ENCODE results near the genes ITGA10 and NBPF10.

GRCh38 chr1:121538125-121538644 is 353.4 kb downstream of the SRGAP2C start:
- PRO-cap: no peak

DNA sequence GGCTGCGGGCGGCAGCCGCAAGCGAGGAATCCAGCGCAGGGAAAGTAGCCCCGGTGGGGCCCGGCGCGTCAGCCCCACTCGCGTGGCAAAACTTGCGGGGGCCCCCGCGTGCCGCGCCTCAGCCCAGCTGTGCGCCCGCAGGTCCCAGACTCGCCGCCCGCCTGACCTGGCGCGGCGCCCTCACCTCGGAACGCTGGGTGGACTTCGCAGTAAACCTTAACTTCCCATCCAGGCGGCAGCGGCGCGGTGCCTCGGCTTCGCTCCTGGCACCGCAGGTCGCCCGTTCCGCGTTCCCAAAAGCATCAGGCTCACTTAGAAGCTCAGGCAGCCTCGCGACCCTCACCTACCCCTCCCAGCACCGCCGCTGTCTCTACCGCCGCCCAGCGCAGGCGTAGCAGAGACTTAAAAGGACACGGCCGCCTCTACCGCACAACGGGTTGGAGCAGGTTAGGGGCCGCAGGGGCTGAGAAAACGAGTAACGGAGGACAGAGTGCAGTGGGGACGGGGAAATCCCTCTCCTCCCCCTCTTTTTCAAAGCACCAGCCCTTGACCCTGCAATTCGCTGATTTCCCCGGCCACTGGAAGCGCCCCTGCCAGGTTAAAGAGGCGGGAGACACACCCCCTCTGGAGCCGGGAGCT is 262.6 kb downstream of the H3-7 start:
- PRO-cap: unidirectional peak, plus-strand start at position 430 of the sequence

DNA sequence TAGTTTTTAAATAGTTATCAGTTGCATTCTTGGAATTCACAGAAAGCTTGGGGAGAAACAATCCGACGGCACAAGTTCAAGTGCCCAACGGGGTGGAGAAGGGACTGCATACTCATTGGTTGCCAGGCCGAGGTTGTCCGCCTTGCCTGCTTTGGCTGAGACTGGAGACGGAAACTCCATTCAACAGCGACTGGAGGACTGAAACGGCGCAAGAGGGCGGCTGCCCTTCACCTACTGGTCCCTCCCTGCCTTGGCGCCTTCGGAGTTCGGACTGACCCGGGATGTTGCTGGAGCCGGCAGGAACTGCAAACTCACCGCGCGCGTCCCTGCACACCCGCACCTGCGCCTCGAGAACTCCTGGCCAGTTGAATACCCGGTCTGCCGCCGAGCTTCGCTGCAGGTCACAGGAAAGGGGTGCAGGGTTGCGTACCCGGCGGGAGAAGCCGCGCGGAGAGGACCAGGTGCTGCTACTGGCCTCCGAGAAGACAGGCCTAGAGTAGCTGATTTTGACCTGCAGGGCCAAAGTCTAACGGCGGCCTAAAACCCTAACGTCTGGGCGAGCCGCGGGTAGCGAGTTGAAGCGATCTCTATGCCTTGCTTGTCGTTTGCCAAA is 67.4 kb downstream of the H3-7 start:
- PRO-cap: no peak

DNA sequence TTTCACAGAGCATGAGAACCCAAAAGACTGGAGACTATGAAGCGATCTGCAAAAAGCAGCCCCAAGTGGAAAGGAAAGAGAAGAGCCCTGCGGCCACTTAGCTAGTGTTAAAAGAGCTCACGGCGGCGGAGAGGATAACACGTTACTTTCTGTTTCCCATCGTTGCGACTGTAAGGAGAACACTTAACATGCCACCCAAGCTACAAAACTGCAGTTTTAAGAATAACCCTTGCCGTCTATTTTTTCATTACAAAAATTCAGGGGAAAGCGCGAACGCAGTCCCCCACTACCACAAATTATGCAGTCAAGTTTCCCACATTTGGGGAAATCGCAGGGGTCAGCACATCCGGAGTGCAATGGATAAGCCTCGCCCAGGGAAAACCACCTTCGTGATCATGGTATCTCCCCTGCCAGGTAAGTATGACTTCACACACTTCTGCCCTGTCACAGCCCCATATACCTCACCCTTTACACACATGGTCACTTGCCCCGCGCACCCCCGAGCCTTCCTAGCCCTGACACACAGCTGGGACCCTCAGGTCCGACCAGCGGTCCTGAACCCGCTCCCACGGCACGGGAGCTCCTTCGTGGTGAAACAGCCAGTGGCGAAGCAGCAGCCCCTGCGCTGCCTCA is 40.1 kb upstream of the NBPF20 start:
- PRO-cap: unidirectional peak, minus-strand start at position 422 of the sequence

DNA sequence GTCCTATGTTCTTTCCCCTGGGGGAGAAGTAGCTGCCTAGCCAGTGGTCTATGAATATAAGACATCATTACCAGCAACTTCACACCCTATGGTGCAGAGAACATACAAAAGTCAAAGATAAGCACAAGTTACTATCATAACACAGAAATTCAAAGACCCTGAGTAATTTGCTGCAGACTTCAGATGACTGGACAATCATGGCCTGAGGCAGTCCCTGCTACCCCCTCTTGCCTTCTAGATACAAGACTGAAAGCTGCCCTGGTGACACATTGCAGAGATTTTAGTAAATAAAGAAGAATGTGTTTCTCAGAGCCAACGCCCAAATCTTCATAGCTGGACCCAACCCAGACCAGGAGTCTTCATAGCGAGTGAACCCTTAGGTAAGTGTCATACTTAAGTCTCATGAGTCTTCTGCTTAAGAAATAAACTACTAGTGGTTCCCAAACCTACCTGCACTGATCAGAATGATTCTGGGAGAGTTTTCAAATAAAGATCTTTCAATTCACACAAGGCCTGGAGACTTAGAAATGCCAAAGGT is 885 bp downstream of the PDZK1 start:
- PRO-cap: no peak

DNA sequence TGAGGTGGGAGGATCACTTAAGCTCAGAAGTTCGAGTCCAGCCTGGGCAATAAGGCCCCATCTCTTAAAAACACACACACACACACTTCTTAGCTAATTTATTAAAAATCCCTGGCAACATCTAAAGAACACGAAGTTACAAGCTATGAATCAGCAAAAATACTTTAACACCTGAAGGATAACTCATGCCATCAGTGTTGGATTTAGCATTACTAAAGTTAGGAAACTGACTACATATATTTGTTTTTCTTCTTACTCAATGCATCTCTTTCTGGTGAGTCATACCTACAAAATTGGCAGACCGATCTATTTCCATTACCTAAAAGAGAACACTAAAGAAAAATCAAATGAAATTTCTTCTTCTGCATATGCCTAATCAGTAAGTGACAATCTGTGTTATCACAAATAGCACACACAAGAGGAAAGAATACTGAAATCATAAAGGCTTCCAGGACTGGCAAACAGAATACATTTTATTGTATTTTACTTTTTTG is 41.5 kb downstream of the RNF115 start:
- PRO-cap: no peak

- PRO-cap: no peak
These were observed 28.9 kb downstream of the RNF115 start for GRCh38 chr1:145794922-145795517.

DNA sequence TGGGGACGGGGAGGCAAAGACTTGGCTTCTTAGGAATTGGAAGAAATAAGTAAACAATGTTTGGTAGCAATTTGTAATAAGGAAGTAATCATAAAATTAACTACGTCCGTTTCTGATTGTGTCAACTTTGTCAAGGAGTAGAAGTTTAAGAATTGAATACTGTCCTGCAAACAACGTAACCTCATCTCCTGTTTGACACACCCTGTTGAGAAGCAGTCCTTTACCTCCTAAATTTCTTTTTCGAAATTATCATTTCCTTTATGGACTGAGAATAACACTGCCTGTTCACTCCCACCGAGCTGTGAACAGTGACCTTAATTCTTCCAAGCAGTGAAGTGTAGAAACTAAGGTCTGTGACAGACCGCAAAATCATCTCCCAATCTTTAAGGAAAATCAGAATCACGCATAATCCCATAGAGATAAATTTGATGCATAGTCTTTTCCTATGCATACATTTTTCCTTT is 604 bp downstream of the POLR3C start:
- PRO-cap: no peak

- PRO-cap: no peak
These were observed 5.9 kb downstream of the ANKRD35 start for GRCh38 chr1:145879698-145880208.

GRCh38 chr1:145890971-145891616 is 5.4 kb upstream of the ANKRD35 start:
- PRO-cap: no peak

- PRO-cap: no peak
These were observed at the start of gene ITGA10 for GRCh38 chr1:145909843-145910264. TSS of gene ITGA10 (minus strand) at chr1:145910050.

- PRO-cap: no peak
These were observed 883 bp upstream of the PEX11B start for GRCh38 chr1:145919257-145919942.

DNA sequence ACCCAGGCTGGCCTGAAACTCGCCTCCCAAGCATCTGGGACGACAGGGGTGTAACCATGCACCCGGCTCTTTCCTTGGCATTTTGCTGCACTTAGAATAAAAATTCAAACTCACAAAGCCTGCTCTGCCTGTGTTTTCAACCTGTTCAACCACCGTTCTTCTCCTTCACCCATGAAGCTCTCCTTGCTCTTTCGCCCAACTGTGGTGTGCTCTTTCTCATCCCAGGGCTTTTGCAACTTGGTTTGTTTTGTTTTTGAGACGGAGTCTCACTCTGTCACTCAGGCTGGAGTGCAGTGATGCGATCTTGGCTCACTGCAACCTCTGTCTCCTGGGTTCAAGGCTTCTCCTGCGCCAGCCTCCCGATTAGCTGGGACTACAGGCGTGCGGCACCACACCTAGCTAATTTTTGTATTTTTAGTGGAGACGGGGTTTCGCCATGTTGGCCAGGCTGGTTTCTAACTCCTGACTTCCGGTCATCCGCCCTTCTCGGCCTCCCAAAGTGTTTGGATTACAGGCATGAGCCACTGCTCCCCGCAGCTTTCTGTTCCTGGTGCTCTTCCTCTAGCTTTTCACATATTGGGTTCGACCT is 1.6 kb upstream of the RBM8A start:
- PRO-cap: unidirectional peak, minus-strand start at position 203 of the sequence

DNA sequence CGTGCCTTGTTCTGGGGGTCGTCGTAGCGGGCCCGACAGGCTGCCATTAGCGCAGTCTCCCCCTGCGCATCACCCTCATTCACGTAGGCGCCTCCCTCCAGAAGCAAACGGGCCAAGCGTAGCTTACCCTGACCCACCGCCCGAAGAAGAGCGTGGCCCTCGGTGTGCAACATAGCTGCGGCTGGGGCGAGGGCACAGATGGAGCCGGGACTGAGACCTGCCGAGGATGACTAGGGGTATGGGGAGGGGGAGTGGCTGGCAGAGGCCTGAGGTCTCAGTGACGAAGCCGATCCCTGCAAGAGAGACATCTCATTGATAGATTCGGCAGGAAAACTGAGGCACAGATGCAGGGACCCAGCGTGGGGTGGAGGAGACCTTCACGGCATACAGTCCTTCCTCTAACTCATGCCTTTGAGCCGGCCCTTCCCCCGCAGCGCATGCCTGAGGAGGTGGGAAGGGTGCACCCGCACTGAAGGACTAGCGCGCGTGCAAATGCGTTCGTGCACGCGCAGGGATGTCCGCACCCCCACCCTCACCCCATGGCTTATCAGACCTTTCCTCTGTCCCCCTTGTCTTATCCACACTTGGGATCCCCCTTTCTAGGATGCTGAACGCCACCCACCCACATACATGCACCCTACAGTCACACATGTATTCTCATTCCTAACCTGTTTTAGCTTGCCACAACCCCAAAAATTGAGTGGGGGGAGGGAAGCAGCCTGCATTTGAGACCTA is 2.6 kb downstream of the ANKRD34A start:
- PRO-cap: no peak

DNA sequence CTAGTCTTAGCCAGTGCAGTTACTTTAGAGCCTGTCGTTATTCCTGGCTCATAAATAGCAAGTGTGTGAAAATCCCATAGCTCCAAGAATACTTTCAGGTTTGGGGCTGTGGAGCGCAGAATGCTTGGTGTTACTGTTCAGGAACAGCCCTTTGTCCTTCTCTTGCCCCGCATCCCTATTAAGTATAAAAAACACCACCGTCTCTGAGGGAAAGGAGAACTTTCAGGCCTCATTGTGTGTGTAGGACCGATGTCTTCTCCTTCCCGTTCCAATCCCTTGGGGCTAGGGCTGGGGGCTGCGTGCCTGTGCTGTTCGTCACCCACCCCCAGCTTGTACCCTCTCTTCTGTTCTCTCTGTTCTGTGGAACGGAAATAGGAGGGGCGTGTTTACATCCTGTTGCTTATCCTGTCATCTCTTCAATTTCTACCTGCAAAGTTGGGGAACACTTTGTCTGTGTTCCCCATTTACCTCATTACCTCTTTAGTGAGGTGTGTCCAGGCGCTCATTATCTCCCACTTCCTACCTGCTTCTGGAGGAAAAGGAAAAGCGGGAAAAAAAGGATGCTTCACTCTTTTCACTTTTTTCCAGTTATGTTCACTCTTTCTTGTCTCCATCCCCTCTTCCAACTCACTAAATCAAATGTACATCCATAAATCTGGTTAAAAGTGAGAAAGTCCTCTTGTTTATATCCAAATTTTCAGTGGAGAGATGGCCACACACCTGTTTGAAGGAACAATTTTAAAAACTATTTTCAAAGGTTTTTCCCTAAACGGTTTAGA is 812 bp upstream of the TXNIP start:
- PRO-cap: bidirectional peak, plus-strand start at position 419 of the sequence, minus-strand start at position 362 of the sequence

DNA sequence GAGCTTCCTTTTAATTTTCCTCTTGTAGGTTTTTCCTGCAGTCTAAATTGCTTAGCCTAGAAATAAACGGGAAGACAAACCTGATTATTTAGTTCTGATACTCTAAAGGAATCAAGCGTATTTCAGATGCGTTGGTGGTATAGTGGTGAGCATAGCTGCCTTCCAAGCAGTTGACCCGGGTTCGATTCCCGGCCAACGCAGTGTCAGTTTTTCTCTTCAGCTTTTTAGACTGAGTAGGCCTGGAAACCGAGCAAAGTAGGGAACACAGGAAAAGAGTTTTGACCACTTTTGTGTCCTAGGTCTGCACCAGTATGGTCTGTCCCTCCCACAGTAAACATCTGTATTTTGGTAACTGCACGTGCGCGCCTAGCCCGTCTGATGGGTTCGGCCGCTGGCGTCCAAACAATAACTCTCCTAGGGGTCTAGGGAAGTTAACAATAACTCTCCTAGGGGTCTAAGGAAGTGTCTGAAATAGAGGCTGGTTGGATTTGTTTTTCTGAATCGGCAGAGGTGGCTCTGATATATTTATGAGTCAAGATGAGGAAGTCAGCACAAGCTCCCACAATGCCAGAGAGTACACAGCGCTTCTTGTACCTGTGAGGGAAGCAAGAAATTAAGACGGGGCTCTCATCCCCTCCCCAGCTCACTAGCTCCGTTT is 15.5 kb upstream of the HJV start:
- PRO-cap: bidirectional peak, plus-strand start at position 125 of the sequence, minus-strand start at position 137 of the sequence; bidirectional peak, plus-strand start at position 549 of the sequence, minus-strand start at position 490 of the sequence

DNA sequence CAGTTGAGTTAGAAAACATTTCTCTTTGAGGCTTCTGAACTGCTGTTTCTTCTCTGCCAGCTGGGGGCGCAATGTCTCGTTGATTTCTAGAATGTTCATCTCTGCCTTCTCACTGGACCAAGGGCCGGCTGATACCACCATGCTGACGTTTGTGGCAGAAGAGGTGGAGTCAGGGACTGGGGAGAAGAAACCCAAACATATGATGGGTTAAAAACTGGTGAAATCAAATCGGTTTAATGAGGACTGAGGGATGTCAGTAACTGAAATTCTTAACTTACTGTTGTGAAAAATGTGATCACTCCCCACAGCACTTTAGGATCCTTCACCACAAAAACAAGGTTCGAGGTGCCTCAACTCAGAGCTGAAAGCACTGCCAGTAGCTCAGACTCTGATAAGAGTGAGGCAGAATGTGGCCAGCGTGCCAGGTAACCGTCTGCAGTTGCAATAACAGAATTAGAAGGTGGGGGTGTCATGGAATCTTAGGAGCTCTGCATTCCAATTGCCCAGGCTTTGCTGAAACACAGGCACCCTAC is at the start of gene NBPF10:
Gene NBPF10, minus strand, starts transcription at position 176 of the 533 bp plus-strand sequence.
- PRO-cap: no peak

DNA sequence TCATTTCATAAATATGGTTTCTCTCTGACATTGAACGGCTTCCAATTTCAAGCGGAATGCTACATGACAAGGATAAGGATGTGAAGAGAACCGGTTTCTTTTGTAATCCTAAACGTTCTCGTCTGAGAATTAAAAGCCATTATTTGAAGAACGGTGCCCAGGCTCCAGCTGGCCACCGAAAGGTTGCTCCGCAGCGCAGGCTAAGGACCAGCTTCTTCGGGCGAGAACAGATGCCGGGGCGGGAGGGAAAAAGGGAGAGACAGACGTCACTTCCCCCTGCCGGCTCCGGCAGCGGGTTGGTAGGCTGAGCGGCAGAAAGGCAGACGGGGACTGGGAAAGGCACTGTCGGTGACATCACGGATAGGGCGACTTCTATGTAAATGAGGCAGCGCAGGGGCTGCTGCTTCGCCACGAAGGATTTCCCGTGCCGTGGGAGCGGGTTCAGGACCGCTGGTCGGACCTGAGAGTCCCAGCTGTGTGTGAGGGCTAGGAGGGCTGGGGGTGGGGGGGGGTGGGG is 31.7 kb upstream of the PPIAL4H start:
- PRO-cap: unidirectional peak, minus-strand start at position 238 of the sequence; bidirectional peak, plus-strand start outside the sequence, minus-strand start at position 310 of the sequence

GRCh38 chr1:146376725-146377527 is 32.4 kb upstream of the PPIAL4H start:
- PRO-cap: bidirectional peak, plus-strand start at chr1:146376807, minus-strand start at chr1:146376517; bidirectional peak, plus-strand start at chr1:146377069, minus-strand start at chr1:146377296

- PRO-cap: no peak
These were observed 43.3 kb upstream of the PPIAL4H start for GRCh38 chr1:146387796-146388258.